A375 (cell line): ENCODE measurements around the genes TMEM176A and TMUB1.

DNA sequence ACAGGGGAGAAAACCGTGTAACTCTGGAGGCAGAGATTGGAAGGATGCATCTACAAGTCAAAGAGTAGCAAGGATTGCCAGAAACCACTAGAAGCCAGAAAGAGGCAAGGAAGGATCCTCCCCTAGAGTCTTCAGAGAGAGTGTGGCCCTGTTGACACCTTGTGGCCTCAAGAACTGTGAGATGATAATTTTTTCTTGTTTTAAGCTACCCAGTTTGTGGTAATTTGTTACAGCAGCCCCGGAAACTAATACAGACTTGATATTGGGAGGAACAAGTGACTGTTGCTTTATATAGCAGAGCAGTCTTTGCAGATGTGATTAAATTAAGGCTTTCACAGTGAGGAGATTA is 3.6 kb upstream of the GIMAP7 start:
- RAMPAGE, long total RNA: no peak

DNA sequence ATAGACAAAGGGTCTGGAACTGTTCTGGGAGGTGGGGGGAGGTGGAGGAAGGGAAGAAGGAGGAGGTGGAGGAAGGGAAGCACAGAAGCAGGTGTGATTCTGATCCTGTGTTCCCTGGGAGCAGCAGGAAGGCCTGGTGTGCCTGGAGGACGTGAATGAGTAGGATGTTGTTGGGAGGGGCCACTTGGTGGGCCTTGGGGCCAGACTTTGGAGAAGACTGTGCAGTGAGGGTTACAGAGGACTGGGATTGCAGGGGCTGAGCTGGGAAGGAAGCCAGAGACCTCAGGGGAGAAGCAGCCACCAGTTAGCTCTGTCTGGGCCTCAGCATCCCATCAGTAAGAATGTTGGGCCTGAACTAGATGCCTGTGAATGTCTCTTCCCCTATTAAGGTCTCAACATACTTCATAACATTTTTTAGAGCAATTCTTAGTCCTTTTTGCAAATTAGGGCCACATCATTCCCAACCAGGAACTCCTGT is 1.7 kb downstream of the GIMAP6 start:
- RAMPAGE, long total RNA: no peak

GRCh38 chr7:150785643-150786098 is 14.5 kb downstream of the TMEM176B start:
- RAMPAGE, long total RNA: no peak

- RAMPAGE, long total RNA: no peak
Observed at GRCh38 chr7:150800256-150801127, at the start of gene TMEM176A. TMEM176A (plus strand) TSS chr7:150800769.

DNA sequence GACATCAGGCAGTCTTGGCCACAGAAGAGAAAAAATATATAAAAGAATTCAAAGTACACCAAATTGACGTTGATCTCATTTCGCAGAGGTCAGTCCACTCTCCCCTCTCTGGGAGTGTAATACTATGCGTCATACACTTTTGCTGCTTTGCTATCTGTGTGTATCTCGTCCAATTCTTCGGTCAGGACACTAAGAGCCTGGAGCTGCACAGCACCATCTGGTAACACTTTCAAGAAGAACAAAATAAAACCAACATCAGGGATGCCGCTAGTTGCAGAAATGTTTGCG is 22.9 kb downstream of the TMEM176A start:
- RAMPAGE, long total RNA: no peak

GRCh38 chr7:150949559-150950292 is 28.4 kb downstream of the KCNH2 start:
- RAMPAGE, long total RNA: no peak

- RAMPAGE, long total RNA: no peak
Observed at GRCh38 chr7:150960976-150961267, 17.2 kb downstream of the KCNH2 start.

GRCh38 chr7:150965196-150965568 is 12.9 kb downstream of the KCNH2 start:
- RAMPAGE, long total RNA: no peak

- RAMPAGE, long total RNA: no peak
Observed at GRCh38 chr7:150994556-150995504, 4.0 kb downstream of the NOS3 start.

GRCh38 chr7:151014041-151014697 is 10.1 kb downstream of the ATG9B start:
- RAMPAGE, long total RNA: no peak

GRCh38 chr7:151016637-151016930 is 7.7 kb downstream of the ATG9B start:
- RAMPAGE, long total RNA: no peak

GRCh38 chr7:151019075-151019379 is 5.3 kb downstream of the ATG9B start:
- RAMPAGE, long total RNA: no peak

DNA sequence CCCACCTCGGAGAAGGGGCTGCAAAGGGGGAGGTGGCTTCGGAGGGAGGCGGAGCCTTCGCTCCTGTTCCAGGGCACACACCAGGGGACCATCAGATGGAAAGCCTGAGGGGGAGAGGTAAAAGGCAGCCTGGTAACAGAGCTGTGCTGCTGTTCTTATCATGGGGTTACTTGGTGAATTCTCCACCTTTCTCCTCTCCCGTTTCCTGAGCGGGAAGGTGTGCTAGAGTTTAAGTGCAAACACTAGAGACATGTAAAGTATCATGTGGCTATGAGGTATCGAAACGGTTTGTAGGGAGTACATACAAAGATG is 1.7 kb downstream of the FASTK start:
- RAMPAGE, long total RNA: no peak

- RAMPAGE, long total RNA: start-site peak on the minus strand at chr7:151083458-151083487, 88 and 31 reads in 2 replicates
Observed at GRCh38 chr7:151082831-151084132, at the start of gene TMUB1. TMUB1 (minus strand) TSS chr7:151083493.

DNA sequence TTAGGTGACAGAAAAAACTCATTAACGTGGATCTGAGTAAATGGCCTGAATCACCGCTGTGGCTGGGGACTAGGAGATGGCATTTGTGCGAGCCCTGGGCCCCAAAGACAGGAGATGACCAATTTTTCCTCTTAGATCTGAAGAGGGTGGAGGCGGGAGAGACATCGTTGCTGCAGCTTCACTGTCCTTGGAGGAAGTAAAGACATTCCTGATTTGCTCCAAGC is 2.0 kb downstream of the AGAP3 start:
- RAMPAGE, long total RNA: no peak

DNA sequence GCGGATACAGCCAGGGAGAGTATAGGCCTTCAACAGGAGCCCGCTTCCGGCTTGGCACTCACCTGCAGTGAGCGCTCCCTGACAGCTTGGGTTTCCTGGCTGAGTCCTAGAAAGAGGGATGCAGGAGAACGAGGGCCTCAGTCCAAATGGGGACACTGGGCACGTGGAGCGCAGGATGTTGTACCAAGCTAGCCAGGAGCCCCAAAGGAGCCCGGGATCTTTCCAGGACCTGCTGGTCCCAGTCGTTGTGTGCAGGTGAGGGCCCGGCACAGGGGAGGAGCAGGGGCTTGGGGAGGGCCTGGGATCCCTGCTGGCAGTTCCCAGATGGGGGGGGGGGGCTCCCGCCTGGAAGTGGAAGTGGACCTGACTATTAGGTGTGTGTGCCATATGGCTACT is 3.6 kb downstream of the AGAP3 start:
- RAMPAGE, long total RNA: no peak

DNA sequence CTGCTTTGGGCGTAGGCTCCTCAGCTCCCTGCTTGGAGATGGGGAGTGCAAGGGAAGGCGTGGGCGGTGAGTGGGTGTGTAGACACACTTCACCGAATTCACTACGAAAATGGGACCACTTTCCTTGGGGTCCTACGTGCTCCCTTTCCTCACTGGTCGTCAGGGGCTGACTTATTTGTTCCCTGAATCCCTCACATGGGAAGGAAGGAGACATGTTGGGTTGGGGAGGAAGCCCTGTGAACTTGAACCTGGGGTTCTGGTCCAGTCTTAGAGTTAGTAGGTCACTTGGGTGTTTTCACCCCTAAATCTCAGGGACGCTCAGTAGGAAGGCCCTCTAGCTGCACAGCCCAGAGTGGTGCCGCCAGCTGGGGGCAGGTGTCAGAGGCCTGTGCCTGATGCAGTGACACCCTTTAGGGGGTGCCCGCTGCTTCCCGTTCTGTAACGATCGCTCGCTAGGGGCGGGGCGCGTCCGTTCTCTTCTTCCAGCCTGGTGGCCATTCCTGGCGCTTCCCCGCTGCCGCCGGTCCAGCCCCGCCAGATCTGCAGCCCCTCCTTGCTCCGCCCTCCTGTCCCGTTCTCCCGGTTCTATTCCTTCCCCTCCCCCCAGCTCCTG is 39.0 kb downstream of the AGAP3 start:
- RAMPAGE, long total RNA: no peak

DNA sequence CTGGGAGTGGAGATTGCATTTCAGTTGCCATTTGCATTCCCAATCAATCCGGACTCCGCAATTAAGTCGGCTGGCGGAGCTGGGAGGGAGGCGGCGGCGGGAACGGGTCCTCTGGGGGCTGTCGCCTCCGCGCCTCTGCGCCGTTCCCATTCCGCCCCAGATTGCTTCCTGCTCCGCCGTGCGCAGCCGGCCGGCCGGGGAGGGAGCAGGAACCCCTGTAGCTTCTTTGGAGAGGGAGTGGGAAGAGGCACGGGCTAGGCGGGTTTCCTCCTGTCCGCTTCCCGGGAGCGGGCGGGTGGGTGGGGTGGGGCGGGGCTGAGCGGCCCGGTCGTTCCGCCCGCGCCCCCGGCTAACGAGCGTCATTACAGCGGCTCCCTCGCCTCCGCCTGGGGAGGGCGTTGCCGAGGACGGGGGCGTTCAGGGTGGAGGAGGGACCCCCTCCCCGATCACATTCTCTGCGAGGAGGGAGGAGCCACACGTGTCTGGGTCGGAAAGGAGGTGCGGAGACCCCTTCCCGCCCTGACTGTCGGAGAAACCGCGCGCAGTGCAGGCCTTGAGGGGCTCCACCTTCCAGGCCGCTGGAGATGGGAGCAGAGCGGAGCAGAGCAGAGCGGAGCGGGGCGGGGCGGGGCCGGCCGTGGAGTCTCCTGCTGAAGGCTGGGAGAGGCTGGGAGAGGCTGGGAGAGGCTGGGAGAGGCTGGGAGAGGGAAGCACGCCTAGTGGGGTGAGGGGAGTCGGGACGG is 39.7 kb downstream of the AGAP3 start:
- RAMPAGE, long total RNA: no peak

- RAMPAGE, long total RNA: no peak
Observed at GRCh38 chr7:151243346-151243660, 5.2 kb downstream of the SMARCD3 start.

- RAMPAGE, long total RNA: no peak
Observed at GRCh38 chr7:151352544-151353061, 11.0 kb downstream of the NUB1 start.